Trachea (tissue), 1 donor: ENCODE data around the gene CYBA.

- PRO-cap: no peak
Measured at GRCh38 chr16:88484803-88485241, 31.7 kb downstream of the ZFPM1 start.

- PRO-cap: no peak
Measured at GRCh38 chr16:88494170-88495227, 41.4 kb downstream of the ZFPM1 start.

DNA sequence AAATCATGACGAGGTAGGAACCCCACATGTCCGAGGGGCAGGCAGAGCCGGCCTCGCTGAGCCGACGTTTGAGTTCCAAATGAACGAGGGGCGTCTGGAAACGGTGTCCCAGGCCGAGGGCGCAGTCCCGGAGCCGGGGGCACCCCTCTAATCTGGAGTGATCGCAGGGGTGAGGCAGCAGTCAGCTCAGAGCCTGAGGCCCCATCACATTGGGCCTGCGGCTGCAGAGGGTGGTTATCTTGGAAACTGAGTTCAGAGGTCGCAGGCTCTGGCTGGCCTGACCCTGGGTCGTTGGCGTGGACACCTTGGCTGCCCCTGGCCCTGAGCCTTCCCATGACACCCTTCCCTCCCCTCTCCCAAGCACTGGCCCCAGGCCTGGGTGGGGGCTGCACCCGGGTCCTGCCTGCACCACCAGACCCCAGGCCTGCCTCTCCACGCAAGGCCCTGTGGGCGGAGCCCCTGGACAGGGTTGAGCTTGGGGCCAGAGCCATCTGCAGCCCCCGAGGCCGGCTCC, 45.5 kb downstream of the ZFPM1 start:
- PRO-cap: no peak

GRCh38 chr16:88515276-88515732, 54.9 kb upstream of the ZC3H18 start:
- PRO-cap: no peak

- PRO-cap: no peak
Measured at GRCh38 chr16:88525909-88526608, 44.1 kb upstream of the ZC3H18 start.

GRCh38 chr16:88640180-88640367, 1.7 kb downstream of the IL17C start:
- PRO-cap: no peak

DNA sequence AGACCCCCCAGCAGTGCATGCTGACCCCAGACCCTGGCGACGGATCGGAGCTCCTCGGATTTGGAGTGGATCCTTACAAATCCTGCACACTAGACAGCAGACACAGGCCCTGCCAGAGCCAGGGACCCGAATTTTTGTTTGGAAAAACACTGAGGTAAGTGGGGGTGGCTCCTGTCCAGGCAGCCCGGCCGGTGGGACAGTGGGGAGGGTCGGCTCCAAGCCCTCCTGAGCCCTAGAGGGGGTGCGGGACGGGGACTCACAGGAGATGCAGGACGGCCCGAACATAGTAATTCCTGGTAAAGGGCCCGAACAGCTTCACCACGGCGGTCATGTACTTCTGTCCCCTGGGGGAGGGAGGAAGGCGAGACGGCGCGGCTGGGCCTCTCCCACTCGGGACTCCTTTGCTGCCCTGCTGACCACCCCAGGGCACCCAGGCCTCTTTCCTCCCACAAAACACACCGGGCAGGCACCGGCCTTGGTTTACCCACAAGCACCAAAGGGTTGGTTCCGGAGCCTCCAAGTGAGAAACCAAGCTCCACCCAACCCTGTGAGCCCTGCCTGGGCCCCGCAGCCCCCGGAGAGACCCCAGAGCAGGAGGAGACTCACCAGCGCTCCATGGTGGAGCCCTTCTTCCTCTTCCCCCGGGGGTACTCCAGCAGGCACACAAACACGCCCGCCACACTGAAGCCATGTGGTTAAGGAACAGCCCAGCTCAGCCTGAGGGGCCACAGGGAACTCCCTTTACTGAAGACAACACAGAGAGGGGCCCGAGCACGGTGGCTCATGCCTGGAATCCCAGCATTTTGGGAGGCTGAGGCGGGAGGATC, 4.1 kb downstream of the CYBA start:
- PRO-cap: no peak

DNA sequence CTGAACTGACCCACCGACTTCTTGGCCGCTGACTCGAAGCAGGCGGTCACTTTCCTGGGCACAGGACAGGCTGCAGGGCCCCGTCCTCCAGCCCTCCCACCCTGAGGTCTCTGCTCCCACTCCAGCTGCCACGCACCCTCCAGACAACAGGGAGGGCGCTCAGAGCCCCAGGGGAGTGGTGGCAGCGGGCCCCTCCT, 1.0 kb downstream of the CYBA start:
- PRO-cap: no peak

GRCh38 chr16:88650771-88651942, at the start of gene CYBA:
Gene CYBA (minus strand): TSS chr16:88651053.
- PRO-cap: bidirectional peak, plus-strand start at chr16:88651230, minus-strand start at chr16:88651053; bidirectional peak, plus-strand start at chr16:88651651, minus-strand start at chr16:88651567

DNA sequence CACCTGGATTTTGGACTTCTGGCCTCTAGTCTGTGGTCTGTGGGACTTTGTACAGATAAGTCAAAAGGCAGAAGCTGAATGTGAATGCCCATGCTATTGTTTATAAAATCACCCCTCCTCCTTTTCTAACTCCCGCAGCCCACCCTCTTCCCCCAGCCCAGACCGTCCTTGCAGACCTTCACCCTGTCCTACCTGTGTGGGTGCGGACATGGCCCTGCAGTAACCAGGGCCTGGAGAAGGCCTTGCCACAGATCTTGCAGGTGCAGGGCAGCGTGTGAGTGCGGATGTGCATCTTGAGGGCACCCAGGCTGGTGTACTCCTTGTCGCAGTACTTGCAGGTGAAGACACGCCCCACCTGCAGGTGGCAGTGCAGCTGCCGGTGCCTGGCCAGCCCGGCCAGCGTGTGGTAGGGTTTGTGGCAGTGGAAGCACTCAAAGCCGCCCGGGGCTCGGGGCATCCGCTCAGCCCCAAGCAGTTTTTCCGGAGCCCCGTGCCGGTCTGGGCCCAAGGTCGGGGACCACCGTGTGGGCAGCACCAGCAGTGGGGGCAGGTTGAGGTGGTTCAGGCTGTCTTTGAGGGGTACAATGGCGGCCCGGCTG, 5.3 kb downstream of the SNAI3 start:
- PRO-cap: no peak

DNA sequence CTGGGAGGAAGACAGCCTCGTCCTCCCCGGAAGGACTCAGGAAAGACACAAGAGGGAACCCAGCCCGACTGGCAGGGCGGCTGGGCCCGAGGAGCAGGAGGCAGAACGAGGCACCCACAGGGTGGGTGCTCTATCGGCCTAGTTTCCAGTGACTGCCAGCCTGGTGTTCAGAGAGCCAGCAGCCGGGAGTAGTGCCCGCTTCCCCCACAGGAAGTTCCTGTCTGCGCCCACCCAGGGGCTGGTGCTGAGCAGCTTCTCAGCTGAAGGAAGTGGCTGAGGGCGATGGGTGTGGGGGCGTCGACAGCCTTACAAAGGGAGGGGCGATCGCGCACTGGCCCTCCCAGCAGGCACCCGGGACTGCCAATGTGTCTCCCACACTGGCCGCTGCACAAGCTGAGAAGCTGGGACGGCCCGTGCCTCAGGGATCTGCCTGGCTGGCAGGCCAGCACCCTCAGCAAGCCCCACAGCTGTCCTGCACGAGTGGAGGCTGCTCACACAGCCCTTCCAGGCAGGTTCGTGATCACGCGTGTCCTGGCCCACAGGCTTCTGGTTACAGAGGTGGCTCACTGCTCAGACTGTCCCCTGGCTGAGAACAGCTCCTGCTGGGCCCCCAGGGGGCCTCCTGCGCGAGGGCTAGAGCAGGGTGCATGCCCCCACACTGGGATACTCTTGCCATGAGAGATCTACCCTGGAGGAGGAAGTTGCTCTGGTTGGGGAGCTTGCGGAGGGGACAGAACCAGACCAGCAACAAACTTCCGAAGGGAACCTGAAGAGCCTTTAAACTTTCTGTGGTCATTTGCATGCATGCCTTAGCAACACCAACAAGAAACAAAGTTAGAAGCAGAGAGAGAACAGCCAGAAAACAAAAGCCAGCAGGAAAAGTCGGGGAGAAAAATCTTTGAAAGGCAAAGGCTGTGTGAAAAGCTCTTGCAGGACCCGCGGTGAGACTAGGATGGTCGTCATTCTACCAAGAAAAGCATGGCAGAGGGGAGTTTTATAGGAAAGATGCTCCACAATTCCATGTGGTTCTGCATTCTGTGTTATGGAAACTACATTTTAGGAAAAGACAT, 2.4 kb downstream of the RNF166 start:
- PRO-cap: unidirectional peak, minus-strand start at position 753 of the sequence

GRCh38 chr16:88727793-88728562, 21.7 kb downstream of the CTU2 start:
- PRO-cap: no peak

GRCh38 chr16:88746320-88746948, 38.6 kb downstream of the PIEZO1 start:
- PRO-cap: no peak

- PRO-cap: no peak
Measured at GRCh38 chr16:88764912-88765682, 19.9 kb downstream of the PIEZO1 start.

DNA sequence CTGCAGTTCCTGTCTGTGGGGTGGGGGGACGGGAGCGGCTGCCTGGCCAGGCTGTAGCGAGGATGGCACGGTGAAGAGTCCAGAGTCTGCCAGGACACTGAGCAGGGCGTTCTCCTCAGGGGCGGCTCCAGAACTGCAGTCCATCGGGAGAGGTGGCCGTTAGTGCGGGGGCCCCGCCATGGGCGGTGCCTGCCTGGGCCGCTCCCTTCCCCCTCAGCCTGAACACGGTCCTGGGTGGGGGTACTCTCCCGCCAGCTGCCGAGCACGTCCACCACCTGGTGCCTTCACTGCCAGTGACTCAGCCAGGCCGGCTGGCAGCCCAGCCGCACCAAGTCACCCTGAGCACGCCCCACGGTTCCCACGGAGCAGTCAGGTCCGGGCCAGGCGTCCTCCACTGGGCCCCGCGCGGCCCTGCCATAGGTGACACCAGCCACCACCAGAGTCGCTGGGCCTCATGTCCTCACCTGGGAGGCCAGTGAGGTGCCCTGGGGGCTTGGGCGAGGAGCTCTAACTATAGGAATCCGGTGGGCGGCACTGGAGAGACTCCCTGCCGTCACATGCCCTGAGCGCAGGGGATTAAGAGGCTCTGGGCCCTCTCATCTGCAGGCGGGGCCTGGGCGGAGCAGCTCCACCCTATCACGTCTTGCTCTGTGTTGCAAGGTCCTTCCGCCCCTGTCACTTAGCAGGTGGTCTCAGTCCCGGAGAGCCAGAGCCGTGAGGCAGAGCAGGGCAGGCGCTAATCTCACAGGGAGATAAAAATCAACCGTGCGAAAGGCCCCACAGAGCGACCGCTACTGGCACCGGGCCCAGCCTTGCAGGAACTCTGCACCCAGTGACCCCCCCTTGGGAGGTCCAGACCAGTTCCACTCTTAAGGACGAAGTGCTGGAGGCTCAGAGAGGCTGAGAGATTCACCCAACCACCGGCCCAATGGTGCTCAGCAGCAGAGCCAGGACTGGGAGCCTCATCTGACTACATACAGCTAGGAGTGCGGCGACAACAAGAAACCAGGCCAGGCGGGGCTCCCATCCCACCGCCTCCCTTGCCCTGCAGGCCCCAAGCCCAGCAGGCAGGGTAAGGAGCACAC, 14.3 kb downstream of the PIEZO1 start:
- PRO-cap: bidirectional peak, plus-strand start at position 368 of the sequence, minus-strand start at position 135 of the sequence; bidirectional peak, plus-strand start at position 695 of the sequence, minus-strand start at position 549 of the sequence

- PRO-cap: no peak
Measured at GRCh38 chr16:88789630-88790142, 4.7 kb upstream of the PIEZO1 start.

- PRO-cap: no peak
Measured at GRCh38 chr16:88834947-88835997, 21.5 kb downstream of the GALNS start.

DNA sequence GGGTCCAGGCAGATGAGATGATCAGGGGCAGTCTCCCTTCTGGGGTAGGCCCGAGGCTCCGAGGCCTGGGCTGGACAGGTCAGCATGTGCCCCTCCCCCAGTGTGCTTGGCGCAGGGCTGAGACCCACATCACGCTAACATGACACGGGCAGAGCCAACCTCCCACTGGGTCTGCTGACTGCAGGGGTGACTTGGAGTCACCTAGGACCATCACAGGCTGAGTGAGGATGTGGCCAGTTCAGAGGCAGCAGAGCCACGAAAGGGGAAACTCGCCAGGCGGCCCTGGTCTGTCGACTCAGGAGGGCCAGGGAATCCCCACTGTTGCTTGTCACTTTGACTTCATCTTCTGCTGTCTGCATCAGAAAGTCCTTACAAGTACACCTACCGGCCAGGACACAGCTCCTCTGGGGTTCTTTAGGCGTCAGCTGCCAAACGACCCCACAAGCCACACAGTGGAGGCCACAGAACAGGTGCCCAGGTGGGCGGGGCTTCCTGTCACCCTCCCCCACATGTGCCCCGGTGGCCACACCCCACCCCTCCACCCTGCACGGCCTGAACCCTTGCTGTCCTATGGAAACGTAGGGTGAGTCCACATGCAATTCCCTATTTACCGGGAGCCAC, 2.2 kb downstream of the GALNS start:
- PRO-cap: no peak

GRCh38 chr16:88869326-88870187, 3.1 kb upstream of the PABPN1L start:
- PRO-cap: no peak

DNA sequence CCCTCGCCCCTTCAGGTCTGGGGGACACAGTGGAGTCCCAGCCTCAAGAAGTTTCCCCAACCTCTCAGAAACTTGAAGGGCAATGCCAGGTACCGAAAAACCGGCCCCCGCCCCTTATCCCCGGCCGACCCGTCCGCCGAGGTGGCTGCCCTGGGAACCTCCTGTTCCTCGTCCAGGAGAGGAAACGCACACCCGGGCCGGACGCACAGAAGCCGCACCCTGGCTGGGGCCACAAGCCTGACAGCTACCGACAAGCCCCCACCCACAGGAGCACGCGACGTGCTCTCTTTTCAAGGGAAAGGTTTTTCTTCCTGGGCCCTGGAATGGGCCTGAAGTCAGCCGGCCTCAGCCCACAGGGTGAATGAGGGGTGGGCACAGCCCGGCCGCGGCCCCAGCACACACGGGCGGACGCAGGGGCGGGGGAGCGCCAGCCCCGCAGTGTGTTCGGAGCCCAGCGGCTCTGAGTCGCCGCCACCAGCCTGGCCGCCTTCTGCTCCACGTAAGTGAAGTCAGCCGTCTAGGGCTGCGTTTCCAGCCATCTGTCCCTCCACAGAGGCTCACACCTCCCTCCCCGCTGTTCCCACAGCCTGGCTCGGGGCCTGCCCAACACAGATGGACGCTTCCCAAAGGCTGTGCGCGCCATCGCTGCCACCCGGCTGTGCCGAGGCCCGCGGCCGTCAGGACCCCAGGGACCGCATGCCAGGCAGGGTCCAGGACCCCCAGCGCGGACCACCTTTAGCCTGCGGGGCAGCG, 37.0 kb downstream of the CBFA2T3 start:
- PRO-cap: no peak